Peripheral blood mononuclear cell (primary cell): ENCODE measurements around a stretch of chr2.

DNA sequence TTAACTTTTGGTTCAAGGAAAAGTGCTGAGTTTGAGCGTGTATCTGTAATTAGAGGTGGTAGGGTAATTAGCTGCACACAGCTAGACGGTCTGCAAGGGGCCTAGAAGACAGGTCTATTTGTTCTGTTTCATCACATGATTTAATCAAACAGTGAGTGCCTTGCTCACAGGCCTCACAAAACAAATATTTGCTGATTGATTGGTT lies 264.2 kb upstream of the SIX2 start:
- PRO-cap, 8 experiments: no peak in any of the 8 experiments

DNA sequence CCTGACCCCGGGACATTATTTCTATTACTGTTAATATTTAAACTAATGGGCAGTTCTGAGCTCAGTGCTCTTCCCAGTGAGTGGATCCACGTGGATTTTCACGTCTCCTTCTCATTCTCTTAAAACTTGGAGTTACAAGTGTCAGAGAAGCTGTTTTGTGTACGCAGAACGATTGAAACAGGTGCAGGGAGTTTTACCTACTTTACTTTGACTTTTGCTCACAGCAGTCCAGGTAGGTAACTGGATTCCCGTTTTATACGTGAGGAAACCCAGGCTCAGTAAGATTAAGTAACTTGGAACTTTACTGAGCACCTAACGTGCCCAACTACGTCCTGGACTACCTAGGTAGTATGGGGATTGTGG lies 127.3 kb downstream of the PRKCE start:
- PRO-cap, 8 experiments: no peak in any of the 8 experiments

- PRO-cap, 8 experiments: no peak in any of the 8 experiments
Observed at GRCh38 chr2:45872064-45872858, 220.8 kb downstream of the PRKCE start.

GRCh38 chr2:45888844-45889639 lies 237.6 kb downstream of the PRKCE start:
- PRO-cap, 8 experiments: no peak in any of the 8 experiments

- PRO-cap, 8 experiments: no peak in any of the 8 experiments
Observed at GRCh38 chr2:45897801-45898608, 246.5 kb downstream of the PRKCE start.

DNA sequence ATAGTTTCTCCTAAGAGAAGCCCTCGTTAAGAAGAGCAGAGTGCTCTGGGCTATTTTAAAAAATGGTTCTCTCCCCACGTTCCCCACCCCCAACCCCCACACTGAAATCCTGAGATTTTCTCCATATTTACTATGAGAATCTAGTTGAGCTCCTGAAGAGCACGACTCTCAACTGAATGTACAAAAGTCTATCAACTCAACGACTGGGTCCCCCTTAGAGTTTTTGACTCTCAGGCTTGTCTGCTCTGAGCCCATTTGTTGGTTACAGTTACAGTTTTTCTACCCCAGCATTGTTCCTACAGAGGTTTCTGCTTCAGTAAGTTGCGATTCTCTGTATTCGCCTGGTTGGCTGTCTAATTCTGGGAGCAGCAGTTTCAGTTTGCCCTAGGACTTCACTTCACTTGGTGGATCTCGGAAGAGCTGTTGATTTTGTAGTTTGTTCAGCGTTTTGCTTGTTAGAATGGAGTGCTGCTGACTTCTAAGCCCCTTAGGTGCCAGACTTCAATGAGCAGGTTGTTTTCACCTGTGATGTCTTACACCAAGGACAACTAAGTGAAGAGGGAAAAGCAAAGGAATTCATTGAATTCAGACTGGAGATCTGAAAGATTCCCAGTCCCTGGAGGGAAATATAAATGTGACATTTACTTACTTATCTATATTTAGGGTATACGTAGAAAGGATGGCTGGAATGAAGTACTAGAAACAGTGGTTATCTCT lies 296.6 kb upstream of the EPAS1 start:
- PRO-cap, 8 experiments: no peak in any of the 8 experiments

GRCh38 chr2:46026998-46027471 lies 270.2 kb upstream of the EPAS1 start:
- PRO-cap, 8 experiments: no peak in any of the 8 experiments

DNA sequence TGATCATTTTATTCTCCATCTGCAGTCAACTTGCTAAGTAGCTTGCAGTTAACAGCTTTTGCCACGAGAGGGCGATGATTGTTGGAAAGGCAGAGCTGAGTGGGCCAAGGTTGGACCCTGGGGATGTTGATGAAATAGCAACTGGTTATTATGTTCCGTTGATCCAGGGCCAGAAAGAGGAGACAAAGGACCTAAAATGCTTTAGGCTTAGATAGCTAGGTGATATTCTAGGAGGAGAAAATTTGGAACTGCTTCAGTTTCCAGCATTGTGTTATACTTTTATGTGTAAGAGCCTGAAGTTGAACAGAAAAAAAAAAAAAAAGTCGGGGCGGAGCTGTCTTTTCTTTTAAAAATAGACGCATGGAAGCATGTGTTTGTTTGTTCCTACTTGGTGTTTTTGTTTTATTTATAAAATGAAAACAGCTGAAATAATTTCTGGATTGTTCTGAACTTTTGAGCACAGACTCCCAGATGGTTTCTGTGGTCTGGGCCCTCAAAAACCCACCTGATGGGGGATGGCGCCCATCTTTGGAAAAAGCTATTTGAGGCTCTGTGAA lies 234.1 kb upstream of the EPAS1 start:
- PRO-cap, 8 experiments: no peak in any of the 8 experiments

GRCh38 chr2:46179045-46179760 lies 118.0 kb upstream of the EPAS1 start:
- PRO-cap, 8 experiments: peak in 5 of 8 experiments; most common plus-strand start chr2:46179369 (in 3); most common minus-strand start chr2:46179250 (in 1)

- PRO-cap, 8 experiments: no peak in any of the 8 experiments
Observed at GRCh38 chr2:46257289-46257901, 39.8 kb upstream of the EPAS1 start.

DNA sequence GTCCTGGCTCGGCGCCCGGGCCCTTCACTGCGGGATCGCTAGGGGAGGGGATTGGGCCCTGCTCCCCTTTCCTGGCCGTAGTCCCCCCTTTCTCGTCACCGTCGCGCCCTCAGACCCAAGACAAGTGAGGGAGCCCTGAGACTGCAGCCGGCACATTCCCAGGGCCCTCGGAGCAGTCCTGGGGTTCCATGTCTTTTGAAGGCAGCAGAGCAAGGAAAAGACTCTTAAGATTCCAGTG lies 2.0 kb downstream of the EPAS1 start:
- PRO-cap, 8 experiments: no peak in any of the 8 experiments

- PRO-cap, 8 experiments: no peak in any of the 8 experiments
Observed at GRCh38 chr2:46311123-46311673, 14.0 kb downstream of the EPAS1 start.

GRCh38 chr2:46388213-46388754 lies 91.1 kb downstream of the EPAS1 start:
- PRO-cap, 8 experiments: no peak in any of the 8 experiments

GRCh38 chr2:46537629-46538090 lies 4.6 kb upstream of the RHOQ start:
- PRO-cap, 8 experiments: no peak in any of the 8 experiments

GRCh38 chr2:46545215-46545810 lies 2.9 kb upstream of the ATP6V1E2 start:
- PRO-cap, 8 experiments: peak in 1 of 8 experiments; most common plus-strand start chr2:46545593 (in 1)

- PRO-cap, 8 experiments: no peak in any of the 8 experiments
Observed at GRCh38 chr2:46554171-46555107, 12.1 kb upstream of the ATP6V1E2 start.

DNA sequence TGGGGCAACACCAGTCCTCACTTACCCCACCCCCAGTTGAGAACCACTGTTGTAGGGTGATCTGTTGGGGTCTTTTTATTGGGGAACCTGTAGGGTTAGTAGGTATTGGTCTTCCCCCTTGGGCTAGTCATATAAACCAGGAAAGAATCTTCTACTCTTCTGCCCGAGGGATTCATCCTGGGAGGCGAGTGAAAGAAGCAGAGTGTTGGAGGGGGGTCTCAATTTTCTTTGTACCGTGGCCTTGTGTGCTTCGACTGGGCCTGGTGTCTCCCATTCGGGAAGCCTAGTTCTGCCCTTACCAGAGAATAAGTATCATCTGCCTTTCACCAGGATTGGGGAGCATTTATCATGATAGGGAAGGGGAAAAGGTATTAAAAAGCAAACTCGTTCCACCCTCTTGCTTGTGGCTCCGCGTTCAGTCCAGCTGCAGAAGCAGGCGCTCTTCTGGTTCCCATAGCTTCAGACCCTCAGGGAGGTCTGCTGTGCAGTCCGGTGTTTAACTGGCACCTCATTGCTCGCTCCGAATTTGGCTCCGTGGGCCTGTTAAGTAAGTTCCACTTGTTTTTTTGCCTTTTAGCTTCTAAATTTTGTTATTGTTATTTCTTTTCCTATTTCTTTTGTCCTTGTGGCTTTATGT lies 17.4 kb upstream of the ATP6V1E2 start:
- PRO-cap, 8 experiments: peak in 1 of 8 experiments; most common plus-strand start position 395 of the sequence (in 1)

- PRO-cap, 8 experiments: no peak in any of the 8 experiments
Observed at GRCh38 chr2:46617511-46617867, 474 bp downstream of the CRIPT start.

DNA sequence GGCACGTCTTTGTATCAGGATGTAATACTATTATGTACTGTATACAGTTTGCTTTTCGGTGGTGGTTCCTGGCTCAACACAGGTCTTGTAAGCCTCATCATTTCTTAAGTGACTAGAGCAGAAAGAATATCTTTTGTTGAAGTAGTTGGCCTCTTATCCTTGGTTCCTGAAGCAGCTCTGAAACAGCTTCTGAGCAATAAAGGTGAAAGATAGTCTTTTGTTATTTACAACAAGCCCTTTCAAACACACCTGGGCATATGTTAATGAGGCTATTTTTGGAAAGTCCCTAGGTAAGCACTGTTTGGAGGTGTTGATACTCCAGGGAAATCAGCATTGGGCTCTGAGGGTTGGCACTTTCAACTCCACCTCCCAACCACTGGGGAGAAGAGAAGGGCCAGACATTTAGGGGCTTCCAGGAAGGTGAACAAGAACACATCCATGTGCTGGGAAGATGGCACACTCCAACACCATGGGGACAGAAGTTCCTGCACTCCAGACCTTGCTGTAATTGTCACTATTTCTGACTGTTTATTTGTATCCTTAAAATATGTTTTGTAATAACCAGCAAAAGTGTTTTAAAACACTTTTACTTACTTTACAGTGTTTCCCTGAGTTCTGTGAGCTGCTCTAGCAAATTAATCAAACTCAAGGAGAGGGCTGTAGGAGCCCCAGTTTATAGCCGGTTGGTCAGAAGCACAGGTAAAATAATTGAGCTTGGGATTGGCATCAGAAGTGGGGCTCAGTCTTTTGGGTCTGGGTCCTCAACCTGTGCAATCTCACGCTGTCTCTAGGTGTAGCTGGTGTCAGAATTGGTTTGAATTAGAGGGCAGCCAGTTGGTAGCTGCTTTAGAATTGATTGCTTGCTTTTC lies 5.7 kb downstream of the SOCS5 start:
- PRO-cap, 8 experiments: no peak in any of the 8 experiments

DNA sequence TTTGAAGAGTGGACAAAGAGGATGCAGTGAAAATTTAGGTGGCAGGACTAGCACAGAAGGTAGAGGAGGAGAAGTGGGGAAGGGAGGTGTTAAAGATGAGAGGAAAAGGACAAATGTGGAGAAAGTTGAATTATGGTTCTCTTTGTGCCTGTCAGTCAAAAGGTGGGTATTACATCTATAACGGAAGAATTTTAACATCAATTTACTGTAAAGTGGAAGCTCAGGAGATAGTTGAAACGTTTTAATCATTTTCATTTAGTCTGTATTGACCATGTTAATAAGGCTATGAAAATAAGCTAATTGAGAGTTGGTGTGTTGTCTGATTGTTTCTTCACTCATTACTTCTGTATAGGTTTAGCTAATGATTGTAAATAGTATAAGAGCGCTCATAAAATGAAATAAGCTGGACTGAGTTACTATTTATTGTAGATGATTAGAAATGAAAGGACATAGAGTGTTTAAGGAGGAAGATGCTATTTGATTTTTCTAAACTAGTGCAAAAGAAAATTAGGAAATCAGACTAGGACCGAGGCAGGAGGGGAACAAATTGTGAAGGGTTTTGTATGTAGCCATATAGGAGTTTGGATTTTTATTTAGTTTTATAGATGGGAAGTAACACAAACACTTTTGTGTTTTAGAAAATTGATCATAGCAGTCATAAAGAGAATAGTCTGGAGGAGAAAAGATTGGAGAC lies 8.1 kb downstream of the SOCS5 start:
- PRO-cap, 8 experiments: no peak in any of the 8 experiments